ENCODE measurements around the genes CCDC78, C1QTNF8 and PTX4.

DNA sequence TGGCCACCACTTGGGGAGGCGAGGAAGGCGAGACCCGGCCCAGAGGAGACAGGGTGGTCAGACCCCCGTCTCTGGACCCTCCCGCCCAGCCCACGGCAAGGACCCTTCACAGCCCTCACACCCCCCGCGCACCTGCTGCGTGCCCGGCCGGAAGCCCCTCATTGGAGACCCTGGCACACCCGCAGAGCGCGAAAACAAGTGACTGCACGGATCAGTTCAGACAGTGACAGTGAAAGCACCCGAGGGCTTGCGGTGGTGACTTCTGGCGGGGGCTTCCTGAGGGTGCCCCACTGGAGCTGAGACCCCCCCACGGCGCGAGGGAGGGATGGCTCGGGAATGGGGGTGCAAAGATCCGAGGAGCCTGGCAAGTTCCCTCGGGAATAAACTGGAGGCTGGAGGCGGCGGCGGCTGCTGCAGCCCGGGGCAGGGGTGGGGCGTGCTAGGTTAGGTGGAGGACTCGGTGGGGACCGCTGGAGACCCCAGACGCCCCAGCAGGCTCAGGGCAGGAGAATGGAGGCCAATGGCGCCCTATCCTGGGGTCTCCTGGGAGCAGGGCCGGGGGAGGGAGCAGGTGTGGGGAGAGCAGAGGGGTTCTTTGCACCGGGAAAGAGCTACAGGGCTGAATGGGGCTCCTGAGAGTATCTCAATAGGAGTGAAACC is 740 bp upstream of the FBXL16 start:
- PRO-cap, 2 experiments = no peak in any of the 2 experiments

DNA sequence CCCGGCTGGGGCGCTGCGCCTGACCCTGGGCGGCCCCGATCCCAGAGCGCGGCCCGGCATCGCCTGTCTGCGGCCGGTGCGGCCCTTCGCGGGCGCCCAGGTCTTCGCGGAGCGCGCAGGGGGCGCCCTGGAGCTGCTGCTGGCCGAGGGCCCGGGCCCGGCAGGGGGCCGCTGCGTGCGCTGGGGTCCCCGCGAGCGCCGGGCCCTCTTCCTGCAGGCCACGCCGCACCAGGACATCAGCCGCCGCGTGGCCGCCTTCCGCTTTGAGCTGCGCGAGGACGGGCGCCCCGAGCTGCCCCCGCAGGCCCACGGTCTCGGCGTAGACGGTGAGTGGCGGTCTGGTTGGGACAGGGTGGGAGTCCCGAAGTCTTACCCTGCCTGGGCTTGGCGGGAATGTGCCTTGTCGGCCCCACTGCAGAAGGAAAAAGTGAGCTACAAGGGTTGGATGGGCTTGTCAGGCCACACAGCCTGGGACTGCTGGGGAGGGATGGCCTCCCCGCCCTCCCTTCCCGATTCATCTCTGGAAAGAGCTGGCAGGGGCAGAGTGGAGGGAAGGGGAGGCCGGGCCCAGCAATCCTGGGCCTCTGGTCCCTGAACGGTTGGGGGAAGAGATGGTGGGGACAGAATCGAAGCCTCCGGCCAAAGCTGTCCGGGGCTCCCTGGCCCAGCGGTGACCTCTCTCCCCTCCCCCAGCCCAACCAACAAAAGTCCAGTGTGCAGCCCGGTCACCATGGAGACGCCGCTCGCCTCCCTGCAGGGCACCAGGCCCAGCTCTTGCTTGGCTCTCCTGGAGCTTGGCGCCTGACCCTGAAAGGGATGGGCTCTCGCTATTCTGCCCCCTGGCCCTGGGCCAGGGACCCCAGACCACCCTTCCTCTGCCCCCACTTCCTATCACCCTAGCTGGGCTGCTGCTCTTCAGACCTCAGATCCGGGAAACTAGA is 1.0 kb downstream of the METRN start:
- PRO-cap, 2 experiments = no peak in any of the 2 experiments

DNA sequence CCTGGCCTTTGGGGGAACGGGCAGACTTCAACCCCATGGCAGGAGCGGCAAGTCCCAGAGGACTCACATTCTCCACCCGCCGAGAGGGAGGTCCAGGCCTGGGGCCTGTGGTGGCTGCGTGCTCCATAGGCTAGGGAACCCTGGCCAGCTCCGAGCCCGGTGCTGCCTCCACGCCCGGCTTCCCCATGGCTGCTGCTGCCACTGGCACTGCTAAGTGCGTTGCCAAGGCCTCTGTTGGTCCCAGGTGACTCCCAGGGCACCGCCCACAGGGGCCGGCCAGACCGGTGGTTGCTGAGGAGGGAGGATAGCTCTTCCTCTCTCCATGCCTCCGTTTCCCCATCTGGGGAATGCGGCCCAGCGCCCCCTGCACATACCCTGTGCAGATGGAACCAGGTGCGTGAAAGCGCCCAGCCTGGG is at the start of gene CCDC78:
TSS of gene CCDC78 (minus strand) at position 203 of the 417 bp plus-strand sequence.
- PRO-cap, 2 experiments = no peak in any of the 2 experiments

- PRO-cap, 2 experiments = no peak in any of the 2 experiments
Observed at GRCh38 chr16:784127-784423, 4.1 kb downstream of the RPUSD1 start.

GRCh38 chr16:987913-988253 is 6.3 kb downstream of the SOX8 start:
- PRO-cap, 2 experiments = no peak in any of the 2 experiments

- PRO-cap, 2 experiments = no peak in any of the 2 experiments
Observed at GRCh38 chr16:1082283-1083008, 9.9 kb downstream of the SSTR5 start.

GRCh38 chr16:1096034-1096278 is at the start of gene C1QTNF8:
TSS of gene C1QTNF8 (minus strand) at chr16:1096244.
- PRO-cap, 2 experiments = no peak in any of the 2 experiments

- PRO-cap, 2 experiments = no peak in any of the 2 experiments
Observed at GRCh38 chr16:1096279-1096614, 203 bp upstream of the C1QTNF8 start.

GRCh38 chr16:1203778-1204419 is 21.2 kb downstream of the TPSG1 start:
- PRO-cap, 2 experiments = no peak in any of the 2 experiments

DNA sequence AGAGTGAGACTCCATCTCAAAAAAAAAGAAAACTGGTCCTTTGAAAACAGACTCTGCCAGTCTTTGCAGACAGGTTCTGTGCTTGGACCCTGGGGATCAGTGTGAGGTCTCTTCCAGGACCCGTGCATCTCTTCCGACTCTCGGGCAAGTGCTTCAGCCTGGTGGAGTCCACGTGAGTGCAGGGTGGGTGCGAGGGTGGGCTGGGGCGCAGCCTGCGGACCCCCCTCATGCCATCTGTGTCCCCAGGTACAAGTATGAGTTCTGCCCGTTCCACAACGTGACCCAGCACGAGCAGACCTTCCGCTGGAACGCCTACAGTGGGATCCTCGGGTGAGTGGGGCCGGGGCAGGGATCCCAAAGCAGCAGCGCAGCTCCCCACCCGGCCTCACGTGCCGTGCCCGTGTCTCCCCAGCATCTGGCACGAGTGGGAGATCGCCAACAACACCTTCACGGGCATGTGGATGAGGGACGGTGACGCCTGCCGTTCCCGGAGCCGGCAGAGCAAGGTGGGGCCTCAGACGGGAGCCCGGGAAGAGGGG is 10.0 kb downstream of the GNPTG start:
- PRO-cap, 2 experiments = no peak in any of the 2 experiments

- PRO-cap, 2 experiments = no peak in any of the 2 experiments
Observed at GRCh38 chr16:1365825-1366506, 14.2 kb downstream of the GNPTG start.

- PRO-cap, 2 experiments = no peak in any of the 2 experiments
Observed at GRCh38 chr16:1428488-1428992, 2.3 kb upstream of the PERCC1 start.

DNA sequence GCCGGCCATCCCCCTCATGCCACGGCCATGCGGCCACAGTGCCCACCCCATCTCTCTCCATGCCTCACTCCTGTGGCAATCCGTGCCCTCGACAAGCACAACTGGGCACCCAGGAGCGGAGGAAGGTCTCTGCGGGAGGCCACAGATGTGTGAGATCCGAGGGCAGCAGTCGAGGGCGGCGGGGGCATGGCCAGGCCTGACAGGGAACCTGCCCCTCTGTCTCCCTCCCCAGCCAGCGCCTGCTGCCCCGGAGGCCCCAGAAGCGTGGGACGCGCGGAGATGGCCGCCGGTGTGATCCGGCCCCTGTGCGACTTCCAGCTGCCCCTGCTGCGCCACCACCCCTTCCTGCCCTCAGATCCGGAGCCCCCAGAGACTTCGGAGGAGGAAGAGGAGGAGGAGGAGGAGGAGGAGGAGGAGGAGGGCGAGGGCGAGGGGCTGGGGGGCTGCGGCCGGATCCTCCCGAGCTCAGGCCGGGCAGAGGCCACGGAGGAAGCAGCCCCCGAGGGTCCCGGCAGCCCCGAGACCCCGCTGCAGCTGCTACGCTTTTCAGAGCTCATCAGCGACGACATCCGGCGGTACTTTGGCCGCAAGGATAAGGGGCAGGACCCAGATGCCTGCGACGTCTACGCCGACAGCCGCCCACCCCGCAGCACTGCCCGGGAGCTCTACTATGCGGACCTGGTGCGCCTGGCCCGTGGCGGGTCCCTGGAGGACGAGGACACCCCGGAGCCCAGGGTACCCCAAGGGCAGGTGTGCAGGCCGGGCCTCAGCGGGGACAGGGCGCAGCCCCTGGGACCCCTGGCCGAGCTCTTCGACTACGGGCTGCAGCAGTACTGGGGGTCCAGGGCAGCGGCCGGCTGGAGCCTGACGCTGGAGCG is 1.7 kb downstream of the PERCC1 start:
- PRO-cap, 2 experiments = no peak in any of the 2 experiments

DNA sequence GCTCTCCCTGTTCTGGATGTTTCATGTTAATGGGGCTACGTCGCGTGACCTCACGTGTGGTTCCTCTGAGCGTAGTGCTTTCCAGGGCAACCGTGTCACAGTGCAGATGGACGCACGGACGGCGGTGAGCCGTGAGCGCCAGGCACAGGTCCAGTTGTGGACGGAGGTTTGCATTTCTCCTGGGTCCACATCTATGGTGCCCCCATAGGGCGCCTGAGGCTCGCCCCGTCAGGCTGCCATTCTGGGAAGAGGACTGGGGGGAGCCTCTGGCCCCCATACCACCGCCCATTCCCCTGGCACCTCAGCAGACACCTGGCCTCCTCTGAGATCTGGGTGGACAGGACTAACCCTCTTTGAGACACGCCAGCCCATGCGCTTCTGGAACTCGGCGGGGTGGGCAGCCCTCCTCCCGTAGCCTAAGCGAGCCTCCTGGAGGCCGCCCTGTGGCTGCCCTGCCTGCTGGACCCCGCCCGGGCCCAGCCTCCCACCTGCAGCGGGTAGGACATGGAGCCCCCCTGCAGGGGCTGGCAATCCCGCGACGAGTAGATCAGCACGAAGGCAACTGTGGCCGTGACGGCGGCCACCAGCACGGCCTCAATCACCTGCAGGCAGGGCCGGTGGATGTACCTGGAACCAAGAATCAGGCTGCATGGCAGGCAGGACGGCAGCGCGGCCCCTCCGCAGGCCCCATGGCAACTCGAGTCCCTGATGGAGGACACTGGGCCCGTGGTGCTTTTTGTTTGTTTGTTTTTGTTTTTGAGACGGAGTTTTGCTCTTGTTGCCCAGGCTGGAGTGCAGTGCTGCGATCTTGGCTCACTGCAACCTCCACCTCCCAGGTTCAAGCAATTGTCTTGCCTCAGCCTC is 8.1 kb upstream of the CCDC154 start:
- PRO-cap, 2 experiments = no peak in any of the 2 experiments

GRCh38 chr16:1458652-1459656 is 14.6 kb upstream of the CCDC154 start:
- PRO-cap, 2 experiments = no peak in any of the 2 experiments

GRCh38 chr16:1471872-1472337 is 2.9 kb downstream of the CLCN7 start:
- PRO-cap, 2 experiments = no peak in any of the 2 experiments

DNA sequence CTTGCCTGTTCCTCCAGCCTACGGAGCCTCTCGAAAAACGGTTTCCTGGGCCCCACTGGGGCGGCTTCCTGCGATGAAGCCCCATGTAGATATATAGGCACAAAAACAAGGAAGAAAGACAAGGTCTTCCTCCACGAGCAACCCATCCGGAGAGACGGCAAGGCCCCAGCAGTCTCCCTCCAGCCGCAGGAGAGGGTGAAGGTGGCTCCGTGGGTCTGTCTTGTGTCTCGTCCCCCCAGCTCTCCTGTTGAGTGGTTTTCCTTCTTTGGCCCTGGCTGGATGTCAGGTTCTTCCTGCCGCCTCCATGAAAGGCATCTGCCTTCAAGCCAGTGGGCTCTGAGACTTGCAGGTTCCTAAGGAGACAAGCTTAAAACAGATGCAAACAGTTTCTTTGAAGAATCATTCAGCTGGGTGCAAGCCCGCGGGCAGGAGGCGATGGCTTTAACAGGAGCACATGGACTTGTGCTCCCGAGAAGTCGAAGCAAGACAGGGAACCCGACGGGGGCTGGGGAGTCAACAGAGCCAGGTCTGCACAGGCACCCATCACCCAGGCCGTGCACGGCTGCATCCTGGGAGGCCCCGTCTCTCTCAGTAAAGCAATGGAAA is at the start of gene PTX4:
TSS of gene PTX4 (minus strand) at position 181 of the 606 bp plus-strand sequence.
- PRO-cap, 2 experiments = no peak in any of the 2 experiments

DNA sequence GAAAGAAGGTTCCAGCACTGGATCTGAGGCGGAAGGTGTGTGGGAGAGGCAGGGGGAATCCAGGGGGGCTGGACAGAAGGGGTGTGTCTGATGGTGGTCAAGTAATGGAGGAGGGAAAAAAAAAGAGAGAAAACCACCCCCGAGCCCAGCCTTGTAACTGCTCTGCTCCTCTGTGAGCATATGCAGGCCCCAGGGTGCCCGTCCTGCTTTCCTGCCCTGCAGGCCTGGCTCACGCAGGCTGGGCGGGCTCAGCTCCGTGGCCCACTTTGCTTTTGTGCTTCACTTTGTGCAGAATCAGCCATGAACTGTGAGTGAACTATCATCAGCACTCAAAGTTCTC is 31.9 kb downstream of the TMEM204 start:
- PRO-cap, 2 experiments = no peak in any of the 2 experiments

DNA sequence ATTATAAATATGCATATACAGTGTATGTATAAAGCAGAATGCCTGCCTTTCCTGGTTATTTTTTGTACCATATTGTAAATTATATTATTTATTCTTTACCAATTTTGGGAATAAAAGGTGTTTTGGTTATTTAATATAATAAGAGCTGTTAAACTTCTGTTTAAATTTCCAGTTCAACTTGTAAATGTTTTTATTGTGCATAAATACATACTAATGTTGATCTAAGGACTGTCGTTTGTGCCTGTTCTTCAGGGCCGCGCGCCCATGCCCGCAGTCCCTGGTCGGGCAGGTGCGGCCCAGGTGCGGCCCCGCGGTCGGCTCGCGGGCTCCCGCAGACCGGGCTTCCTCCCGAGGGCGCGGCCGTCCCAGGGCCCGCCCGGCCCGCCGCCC is 400 bp upstream of the JPT2 start:
- PRO-cap, 2 experiments = no peak in any of the 2 experiments

DNA sequence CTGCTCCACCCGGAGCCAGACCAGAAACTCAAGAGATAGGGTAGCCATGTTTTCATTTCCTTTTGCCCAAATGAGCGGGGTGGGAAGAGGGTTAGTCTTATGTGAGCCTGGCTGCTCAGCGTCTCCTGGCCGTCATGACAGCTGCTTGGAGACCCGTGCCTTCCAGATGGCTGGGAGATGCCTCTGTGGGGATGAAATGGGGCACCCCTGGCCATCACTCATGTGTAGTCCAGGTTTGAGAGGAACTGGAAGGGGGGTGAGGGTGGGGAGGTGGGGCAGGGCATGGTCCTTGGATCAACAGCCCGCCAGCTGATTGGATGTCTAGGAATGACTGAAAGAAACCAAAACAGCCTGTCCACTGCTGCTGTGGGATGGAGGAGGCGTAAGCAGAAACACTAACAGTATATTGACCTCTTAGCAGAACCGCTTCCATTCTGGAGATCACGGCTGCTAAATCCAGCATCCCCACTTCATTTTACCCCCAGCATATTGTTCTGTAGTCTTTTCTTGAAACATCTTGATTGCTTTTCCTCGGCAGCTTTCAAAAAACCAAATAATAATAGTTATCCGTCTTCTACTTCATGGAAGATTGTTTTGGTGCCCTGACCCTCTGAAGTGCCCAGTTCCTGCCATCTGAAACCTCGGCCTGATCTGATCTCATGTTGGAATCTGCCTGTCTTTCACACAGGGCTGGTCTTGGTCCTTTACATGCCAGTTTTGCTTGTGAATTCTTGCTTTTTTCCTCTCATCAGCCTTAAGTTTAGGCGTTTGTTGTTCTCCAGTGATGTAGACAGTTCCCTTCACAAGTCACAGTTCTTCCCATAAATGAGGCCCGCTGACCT is 6.8 kb upstream of the MAPK8IP3 start:
- PRO-cap, 2 experiments = no peak in any of the 2 experiments